ENCODE measurements around the genes RAB6C, AMER3 and LYPD1.

DNA sequence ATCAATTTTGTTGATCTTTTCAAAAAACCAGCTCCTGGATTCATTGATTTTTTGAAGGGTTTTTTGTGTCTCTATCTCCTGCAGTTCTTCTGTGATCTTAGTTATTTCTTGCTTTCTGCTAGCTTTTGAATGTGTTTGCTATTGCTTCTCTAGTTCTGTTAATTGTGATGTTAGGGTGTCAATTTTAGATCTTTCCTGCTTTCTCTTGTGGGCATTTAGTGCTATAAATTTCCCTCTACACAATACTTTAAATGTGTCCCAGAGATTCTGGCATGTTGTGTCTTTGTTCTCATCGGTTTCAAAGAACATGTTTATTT is 627.5 kb upstream of the HS6ST1 start:
- PRO-cap = no peak

DNA sequence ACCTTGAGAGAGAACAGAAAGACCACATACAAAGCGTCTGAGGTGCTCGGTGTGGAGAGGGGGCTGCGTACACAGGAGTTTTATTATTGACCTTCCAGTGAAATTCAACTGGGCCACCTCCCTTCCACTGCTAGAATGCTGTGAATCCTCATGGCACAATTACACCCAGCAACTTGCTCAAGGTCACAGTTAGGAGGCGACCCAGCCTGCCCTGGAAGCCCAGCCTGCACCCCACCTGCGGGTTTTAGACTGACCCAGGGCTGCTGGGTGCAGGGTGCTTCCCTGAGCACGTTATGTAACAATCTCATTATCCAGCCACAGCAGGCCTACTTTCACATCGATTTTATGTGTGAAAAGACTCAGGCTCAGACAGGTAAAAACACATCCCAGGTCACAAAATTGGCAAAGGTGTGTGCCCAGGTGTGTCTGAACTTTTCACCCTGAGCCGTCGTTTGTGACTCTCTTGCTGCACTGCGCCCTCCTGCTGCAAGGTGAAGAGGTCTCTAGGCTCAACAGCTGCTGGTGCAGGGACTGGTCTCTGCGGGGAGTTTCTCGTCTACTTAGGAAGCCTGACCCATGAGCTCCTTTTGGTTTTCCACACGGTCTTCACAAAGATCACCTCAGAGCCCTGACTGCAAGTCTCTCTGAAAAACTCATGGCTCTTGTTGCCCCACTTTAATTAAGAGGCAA is 668.2 kb upstream of the HS6ST1 start:
- PRO-cap = no peak

DNA sequence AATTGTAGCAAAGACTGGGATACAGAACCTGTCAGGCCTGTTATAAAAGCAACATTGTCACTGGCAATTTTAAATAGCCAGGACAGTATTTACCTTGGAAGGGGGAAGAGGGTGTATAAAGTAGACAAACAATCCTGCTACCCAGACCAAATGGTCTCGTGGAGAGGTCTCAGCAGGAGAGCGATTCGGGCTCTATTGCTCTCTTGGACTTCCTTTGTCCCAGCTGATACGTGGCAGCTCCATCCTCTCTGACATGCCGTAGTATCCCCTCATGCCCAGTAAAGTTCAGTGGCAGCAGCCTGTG is 740.4 kb upstream of the HS6ST1 start:
- PRO-cap = no peak

DNA sequence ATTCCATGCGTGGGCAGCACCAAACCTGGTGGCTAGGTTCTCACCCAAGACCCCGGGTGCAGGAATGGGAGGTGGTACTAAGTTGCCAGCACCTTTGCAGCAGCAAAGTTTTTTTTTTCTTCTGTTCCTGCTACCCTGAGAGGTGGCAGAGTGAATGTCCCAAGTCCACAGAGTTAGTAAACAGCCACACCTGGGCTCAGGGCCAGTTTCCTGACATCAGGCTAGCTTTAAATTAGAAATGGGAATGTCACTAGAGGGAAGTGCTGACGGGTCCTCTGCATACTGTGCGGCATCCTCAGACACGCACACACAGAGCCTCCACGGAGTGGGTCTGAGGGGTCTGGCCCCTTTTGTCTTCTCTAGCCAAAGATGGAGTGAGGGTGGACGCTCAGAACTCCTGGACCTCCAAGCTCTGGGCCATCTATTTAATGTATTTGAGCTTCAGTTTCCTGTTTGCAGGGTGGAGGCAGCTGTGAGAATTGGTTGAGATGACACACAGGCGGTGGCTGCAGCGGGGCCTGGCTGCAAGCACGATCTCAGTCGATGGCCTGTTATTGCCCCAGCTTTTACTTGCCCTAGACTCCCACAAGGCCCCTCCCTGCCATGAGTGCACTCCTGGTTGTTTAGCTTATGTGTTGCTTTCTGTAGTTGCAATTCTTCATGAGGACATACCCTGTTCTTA is 751.3 kb upstream of the HS6ST1 start:
- PRO-cap = no peak

- PRO-cap = no peak
Measured at GRCh38 chr2:129758801-129759373, 220.6 kb upstream of the RAB6C start.

DNA sequence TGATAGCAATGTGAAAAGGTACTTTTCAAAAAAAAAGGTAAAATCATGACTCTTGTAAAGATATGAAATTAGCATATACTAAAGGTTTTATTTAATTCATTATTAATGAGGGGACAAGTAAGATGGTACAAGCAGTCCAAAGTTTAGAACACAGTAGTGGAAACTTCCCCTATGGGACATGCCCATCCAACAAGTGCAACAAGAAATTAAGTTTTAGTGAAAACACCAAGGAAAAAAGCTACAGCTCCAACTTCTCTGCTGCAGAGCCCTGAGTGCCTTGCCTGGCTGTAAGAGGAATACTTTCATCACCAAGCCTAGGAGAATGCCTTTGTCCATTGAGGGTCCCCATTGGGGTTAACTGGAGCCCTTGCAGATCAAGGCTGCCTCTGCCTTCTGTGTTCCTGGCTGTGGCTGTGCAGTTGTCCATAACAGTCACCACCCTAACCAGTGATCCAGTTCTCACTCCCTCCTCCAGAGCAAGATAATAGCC is 44.6 kb upstream of the RAB6C start:
- PRO-cap = no peak

GRCh38 chr2:129979561-129980134 is at the start of gene RAB6C:
Gene RAB6C (plus strand): TSS chr2:129979666.
- PRO-cap = bidirectional peak, plus-strand start at chr2:129979903, minus-strand start at chr2:129979967

- PRO-cap = bidirectional peak, plus-strand start at chr2:130129700, minus-strand start at chr2:130129344
Measured at GRCh38 chr2:130129523-130129977, 528 bp upstream of the POTEF start.

DNA sequence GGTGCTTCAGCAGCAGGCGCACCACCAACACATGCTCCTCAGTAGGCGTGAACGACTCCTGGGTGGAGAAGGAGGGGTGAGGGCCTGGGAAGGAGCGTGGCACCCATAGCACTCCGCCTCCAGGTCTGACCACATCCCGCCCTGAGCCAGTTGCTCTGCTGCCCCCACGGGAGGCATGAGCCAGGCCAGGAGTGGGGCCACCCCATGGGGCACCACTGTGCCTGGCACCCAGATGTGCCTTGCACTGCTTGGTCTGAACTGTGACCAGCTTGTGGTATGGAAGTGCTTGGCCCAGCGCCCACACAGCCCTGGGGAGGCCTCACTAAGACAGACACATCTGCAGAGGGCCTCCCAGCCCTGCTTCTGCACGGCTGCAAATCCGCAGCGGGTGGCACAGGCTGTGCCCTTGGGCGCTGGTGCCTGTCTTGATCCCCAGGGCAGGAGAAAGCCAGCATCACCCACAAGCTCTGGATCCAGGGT is 12.5 kb upstream of the CCDC74B start:
- PRO-cap = no peak

DNA sequence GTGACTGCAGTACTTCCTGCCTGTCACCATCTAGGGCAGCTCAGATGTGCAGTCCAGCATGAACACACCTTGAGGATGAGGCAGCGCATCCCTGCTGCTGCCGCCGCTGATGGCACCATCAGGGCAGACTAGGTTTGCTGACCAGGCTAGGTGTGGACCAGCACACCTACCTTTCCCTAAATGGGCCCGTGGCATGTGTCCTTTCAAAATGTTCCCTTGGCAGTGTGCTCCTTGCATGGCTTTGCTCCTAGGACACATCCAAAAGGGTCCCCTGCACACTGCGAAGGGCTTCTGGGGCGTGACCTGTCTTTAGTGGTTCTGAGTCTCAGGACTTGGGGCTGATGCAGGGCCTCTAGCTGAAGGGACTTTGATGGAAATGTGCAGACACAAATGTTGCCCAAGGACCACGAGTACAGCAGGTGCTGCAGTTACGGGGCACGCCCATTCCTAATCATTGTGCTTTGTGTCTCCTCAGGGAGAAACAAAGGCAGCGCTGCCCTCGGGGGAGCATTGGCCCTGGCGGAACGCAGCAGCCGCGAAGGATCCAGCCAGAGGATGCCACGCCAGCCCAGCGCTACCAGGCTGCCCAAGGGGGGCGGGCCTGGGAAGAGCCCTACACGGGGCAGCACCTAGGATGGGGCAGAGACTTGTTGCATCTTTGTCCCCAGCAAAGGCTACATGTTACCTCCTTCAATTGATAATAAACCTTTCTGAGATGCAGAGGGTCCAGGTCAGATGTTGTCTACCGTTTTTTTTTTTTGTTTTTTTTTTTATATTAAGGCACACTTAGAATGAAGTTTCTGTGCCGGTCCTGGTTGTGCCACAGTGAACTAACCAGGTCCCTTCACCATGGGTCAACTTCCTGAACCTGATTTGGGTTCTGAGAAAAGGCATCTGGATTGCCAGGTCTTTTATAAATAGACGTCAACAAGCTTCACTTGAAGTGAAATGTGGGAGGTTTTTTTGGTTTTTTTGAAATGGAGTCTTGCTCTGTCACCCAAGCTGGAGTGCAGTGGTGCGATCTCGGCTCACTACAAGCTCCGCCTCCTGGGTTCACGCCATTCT is 7.9 kb downstream of the TUBA3E start:
- PRO-cap = no peak

GRCh38 chr2:130388383-130388960 is 32.6 kb downstream of the PTPN18 start:
- PRO-cap = no peak

DNA sequence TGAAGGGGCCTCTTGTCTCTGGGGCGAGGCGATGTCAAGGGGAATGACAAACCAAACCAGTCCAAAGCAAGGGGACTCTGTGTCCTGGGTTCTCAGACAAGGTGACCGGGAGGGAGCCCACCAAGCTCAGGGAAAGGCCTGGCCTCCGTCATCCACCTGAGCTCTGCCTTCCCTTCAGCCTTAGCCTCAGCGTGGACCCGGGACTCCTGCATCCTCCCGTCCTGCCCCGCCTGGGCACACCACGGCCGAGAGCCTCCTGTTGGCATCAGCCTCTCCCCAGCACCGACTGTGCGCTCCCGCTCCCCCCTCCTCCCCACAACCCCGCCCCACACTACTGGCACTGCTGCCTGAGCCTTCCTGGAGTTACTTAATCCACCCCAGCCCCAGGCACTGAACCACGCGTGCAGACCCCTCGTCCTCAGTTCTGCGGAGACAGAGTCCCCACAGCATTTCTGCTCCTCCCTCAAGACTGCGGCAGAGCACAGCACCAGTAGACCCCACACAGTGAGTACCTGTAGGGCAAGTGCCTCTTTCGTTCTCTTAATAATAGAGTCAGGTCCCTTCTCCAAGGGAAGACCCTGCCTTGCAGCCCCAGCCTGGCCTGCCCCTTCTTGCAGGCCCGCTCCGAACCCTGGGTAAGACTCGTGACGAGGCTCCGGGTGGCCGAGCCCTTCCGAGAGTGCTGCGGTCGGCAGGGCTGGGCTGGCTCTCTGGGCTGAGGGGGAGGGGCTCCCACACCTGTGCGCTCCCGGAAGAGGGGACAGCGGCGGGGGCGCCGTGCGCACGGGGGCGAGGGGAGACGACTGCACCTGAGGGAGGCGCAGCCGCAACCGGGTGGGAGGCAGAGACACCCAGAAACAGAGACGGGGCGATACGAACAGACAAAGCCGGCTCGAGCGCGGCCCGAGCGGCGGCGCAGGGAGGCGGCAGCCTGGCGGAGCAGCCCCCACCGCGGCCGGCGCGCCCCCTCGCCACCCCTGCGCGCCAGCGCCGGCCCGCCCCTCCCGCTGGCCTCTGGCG is at the start of gene AMER3:
Gene AMER3, plus strand, starts transcription at position 370 of the 1,020 bp plus-strand sequence.
- PRO-cap = bidirectional peak, plus-strand start at position 370 of the sequence, minus-strand start at position 452 of the sequence; bidirectional peak, plus-strand start at position 884 of the sequence, minus-strand start outside the sequence

DNA sequence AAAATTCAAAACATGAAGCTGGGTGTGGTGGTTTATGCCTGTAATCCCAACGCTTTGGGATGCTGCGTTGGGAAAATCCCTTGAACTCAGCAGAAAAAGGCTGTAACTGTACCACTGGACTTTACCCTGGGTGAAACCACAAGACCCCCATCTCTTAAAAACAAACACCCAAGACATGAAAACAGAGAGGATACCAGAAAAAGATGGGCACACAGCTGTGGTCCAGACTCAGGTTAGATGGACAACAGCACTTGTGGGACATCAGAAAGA is 25.4 kb downstream of the FAM168B start:
- PRO-cap = no peak

DNA sequence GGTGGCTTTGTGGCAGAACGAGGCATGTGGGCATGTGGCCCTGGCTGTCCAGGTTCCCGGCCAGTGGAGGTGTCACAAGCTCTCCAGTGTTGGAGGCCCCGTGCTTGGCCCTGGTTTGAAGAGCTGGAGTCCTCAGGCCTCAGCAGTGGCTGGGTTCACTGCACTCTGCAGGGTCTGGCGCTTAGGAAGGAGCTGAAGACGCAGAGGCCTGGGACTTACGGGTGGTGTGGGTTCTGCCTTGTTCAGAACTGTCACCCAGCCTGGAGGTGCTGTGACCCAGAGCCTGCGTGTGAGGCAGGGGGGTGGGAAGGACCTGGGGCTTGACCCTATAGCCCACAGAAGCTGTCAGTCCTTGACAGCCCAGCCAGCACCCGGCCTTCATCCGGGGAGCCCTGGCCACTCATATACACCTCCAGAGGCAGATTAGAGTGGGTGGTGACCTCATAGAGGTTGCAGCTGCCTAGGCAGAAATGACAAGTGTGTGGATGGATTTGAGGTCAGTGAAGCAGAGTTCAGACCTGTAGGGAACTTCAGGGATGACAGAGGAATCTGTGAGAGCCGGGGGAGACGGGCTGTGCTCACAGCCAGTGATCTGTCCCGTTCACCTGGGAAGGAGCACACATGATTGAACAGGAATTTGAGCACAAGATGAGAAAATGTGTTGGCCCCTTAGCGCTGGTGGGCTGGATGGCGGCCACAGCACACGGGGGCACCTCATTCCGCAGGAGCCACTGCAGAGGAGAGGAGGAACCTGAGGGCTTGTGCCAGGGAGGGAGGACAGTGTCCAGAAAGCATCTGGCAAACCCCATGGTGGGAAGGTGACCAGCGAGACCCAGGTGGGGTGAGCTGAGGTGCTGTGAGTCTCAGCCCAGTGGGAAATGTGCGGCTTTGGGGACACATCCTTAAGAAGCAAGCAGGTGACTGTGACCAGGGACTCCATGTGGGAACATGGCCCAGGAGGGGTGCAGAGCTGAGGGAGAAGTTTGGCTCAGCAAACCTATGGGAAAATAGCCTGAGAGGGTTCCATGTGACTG is 15.4 kb upstream of the CCDC74A start:
- PRO-cap = no peak

DNA sequence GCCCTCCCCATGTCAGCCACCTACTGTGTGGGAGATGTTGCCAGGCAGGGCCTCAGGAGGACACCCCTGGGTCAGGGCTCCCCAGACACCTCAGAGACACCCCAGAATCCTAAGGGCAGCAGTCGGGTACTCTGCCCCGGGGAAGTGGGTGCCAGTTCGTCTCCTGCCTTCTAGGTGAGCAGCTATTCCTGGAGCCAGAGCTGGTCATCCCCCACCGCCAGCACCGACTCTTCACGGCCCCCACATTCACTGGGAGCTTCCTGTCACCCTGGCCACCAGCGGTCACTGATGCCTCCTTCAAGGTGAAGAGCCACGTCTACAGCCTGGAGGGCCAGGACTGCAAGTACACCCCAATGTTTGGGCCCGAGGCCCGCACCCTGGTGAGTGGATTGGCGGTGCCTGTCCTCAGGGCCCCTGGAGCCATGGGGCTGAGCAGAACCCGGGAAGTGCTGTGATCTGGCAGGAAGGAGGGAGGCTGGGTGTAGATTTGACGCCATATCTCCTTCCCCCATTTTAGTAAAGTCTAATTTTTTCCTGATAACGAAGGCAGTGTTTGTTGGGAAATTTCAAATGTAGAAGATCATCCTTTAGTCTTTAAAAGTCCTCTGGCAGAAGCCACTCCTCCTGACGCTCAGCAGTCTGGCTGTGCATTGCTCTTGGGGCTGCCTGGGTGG is 9.2 kb upstream of the CCDC74A start:
- PRO-cap = no peak

DNA sequence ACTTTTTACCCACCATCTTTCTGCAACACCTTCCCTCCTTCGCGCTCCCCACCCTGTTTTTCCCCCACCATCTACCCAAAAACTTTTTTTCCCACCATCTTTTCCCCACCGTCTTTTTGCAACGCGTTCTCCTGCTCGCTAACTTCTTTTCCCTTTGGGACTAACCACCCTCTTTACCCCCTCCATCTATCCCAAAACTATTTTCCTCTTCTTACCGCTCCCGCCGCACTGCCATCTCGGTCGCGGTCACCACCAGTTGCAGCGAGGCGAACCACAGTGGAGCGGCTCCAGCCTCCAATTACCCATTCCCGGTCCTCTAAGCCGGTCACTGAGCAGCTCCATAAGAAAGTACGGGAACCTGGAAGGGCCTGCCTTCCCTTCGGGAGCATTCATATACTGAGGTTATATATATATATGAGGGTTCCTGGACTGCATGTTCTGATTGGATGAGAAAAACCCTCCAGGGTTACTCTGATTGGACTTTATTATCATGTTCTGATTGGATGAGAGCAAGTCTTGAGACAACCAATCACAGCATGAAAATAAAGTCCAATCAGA is 15.3 kb downstream of the CCDC74A start:
- PRO-cap = no peak

DNA sequence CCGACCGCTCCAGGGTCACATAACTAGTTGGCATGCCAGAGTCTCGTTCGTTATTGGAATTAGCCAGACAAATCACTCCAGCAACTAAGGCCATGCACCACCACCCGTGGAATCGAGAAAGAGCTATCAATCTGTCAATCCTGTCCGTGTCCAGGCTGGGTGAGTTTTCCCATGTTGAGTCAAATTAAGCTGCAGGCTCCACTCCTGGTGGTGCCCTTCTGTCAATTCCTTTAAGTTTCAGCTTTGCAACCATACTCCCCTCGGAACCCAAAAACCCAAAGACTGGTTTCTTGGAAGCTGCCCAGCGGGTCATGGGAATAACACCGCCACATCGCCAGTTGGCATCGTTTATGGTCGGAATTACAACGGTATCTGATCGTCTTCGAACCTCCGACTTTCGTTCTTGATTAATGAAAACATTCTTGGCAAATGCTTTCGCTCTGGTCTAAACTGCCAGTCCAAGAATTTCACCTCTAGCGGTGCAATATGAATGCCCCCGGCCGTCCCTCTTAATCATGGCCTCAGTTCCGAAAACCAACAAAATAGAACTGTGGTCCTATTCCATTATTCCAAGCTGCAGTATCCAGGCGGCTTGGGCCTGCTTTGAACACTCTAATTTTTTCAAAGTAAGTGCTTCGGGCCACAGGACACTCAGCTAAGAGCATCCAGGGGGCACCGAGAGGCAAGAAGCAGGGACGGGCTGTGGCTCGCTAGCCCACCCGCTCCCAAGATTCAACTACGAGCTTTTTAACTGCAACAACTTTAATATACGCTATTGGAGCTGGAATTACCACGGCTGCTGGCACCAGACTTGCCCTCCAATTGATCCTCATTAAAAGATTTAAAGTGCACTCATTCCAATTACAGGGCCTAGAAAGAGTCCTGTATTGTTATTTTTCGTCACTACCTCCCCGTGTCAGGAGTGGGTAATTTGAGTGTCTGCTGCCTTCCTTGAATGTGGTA is 93.3 kb upstream of the ANKRD30BL start:
- PRO-cap = no peak

DNA sequence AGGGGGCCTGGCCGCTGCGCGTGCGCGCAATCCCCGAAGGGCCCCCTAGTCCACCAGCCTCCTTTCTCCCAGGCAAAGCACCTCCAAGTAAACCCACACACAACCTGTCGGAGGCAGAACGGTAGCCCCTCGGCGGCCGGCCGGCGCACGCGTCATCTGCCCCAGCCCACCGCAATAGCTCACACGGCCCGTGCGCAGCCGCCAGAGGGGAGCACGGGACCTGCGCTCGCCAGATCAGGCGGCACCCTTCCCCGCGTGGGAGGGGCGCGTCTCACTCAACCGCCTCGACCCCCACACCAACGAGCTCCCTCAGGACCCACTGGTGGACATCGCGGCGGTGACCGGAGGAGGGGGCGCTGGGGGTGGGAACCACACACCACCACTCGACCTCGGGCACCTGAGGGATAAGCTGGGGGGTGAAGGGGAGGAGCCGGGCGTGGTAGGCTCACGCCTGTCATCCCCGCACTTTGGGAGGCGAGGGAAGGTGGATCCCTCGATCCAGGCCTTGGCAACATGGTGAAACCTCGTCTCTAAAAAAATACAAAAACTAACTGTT is 96.1 kb upstream of the ANKRD30BL start:
- PRO-cap = bidirectional peak, plus-strand start at position 182 of the sequence, minus-strand start at position 158 of the sequence; unidirectional peak, minus-strand start at position 399 of the sequence

DNA sequence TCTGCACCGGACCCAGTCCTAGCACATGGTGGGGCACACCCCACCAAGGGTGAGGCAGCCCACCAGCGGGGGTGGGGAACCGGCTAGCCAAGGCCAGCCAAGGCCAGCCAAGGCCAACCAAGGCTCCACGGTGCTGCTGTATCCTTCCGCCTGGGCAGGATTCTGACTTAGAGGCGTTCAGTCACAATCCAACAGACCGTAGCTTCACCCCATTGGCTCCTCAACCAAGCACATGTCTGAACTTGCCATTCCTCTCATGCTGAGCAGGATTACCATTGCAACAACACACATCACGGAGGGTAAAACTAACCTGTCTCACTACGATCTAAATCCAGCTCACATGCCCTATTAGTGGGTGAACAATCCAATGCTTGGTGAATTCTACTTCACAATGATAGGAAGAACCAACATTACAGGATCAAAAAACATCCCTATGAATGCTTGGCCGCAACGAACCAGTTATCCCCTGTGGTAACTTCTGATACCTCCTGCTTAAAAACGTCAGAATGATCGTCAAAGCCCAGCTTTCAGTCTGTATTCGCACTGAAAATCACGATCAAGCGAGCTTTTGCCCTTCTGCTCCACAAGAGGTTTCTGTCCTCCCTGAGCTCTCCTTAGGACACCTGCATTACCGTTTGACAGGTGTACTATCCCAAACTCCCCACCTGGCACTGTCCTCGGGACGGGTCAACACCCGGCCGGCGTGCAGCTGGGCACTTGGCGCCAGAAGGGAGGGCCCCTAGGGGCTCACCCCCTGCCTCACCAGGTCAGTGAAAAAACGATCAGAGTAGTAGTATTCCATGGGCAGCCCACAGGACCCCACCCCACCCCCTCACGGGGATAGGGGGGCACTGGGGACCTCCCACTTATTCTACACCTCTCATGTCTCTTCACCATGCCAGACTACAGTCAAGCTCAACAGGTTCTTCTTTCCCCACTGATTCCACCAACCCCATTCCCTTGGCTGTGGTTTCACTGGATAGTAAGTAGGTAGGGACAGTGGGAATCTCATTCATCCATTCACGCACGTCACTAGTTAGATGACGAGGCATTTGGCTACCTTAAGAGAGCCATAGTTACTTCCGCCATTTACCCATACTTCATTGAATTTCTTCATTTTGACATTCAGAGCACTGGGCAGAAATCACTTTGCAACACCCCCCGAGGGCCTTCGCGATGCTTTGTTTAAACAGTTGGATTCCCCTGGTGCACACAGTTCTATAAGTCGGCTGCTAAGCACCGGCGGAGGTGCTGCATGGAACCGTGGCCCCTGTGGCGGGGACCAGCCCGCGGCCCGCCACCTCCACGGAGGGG is 117.5 kb upstream of the ANKRD30BL start:
- PRO-cap = no peak

DNA sequence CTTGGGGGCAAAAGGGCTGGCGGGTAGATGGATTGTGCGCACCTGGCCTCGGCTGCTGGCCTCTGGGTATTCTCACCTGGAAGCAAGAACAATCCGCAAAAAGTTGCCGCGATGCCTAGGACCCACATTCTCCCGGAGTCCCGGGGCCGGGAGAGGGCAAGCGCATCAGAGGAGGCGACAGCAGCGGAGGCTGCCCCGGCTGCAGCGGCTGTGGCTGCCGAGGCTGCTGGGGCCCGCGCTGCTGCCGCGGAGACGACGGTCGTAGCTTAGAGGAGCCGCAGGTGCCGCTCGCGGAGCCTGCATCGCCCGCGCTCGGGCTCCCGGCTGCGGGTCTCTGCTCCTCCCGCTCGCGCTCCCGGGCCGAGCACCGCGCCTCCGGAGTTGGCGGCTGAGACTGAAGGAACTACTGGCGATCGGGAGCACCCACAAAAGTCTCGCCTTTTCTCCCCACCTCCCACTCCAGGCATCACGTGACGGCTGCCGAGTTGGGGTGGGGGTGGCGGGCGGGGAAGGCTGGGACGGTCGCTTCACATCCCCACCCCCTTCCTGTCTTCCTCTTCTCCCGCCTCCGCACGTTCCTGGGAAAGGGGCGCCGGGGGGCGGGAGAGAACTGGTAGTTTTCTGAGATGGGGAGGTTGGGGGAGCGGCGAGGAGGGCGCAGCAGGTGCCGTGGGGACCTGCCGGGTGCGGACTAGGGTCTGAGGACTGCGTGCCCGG is at the start of gene LYPD1:
Gene LYPD1, minus strand, starts transcription at position 401 of the 717 bp plus-strand sequence.
- PRO-cap = no peak